Smooth muscle cell (in vitro differentiated cells): ENCODE measurements around a stretch of chr6.

DNA sequence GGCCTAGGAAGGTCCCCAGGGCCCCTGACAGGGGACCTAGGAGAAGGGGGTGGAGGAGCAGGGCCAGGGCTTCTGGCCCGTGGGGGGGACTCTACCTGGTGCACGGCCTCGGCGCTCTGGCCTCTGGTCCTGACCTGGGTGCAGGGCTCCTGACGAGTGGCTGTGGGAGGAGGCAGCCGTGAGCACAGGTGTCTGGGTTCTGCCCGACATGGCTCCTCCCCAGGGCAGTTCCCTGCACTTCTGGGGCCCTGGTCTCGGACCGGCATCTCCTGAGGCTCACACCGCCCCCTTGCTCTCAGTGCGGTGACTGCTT lies 20.0 kb downstream of the FRMD1 start:
- RAMPAGE, long total RNA: no peak

DNA sequence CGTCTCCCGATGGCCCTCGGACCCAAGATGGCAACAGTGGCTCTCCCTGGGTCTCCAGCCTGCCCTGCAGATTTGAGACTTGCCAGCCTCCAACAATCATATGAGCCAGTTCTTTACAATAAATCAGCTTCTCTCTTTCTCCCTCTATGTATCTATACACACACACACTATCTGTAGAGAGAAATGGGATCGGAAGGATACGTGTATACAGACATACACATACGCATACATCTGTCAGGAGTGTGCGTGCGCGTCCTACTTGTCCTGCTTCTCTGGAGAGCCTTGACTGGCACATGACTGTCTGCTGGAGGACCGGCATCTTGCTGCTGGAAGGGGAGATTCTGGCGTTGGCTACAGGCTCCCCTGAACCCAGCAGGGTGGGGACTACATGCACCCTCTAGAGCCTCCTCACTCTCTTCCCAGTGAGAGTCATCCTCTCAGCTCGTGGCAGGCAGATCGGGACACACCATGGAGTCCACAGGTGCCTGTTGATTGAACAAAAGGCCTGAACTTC lies 8.4 kb downstream of the FRMD1 start:
- RAMPAGE, long total RNA: no peak

DNA sequence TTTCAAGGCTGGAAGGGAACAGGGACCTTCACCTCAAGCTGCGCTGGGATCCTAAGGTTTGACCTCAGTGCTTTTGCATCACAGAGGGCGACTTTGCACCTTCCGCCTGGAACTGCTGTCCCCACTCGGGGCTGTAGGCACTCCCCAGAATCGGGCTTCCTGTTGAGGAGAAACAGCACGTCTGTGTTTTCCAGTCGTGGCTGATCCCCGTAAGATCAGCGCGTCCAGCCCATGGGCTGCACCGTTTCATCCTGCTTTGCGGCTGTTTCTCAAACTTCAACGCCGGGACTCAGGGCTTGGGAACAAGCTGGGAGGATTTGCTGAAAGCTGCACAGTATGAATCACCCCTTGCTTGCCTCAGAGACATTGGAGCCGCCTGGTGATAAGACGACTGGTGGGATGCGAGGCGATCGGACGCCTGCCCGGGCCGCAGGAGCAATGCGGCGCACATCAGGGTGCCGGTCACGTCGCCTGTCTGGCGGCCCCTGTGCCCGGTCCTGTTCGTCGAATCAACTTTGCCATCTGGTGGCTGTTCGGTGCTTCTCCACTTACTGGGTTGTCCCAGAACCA lies 53.6 kb upstream of the FRMD1 start:
- RAMPAGE, long total RNA: no peak

- RAMPAGE, long total RNA: no peak
Measured at GRCh38 chr6:168208952-168209592, 110.5 kb downstream of the DACT2 start.

DNA sequence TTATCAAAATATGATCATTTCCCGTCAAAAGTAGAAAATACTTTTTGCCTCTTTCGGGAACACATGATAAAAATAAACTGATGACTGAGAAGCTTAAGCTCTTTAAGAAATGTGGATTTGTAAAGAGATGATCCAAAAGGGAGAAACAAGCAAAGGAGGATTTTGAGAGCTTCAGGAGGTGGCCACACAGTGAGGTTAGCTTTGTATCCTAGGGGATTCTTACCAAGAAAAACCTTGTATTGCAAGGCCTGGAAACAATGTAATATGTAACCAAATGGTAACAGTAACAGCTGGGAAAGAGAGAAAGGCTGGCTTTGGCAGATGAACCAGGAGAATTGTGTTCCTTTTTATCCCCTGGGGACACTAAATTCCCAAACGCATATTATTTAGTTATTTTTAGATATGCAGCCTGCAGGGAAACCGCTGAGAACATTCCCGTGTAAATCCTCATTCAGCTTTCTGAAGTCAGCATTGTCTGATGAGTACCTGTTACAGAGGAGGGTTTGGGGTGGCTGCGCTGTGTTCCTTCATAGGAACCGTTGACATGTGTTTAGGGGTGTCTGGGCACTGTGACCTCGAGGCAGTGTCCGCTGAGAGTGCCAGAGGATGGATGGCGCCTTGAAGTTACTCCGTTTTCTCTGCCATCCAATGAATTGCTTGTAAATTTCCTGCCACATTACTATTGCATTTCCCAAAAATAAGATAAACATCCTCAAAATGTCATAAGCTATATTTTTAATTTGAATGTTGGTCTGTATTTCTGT lies 101.3 kb downstream of the SMOC2 start:
- RAMPAGE, long total RNA: no peak

DNA sequence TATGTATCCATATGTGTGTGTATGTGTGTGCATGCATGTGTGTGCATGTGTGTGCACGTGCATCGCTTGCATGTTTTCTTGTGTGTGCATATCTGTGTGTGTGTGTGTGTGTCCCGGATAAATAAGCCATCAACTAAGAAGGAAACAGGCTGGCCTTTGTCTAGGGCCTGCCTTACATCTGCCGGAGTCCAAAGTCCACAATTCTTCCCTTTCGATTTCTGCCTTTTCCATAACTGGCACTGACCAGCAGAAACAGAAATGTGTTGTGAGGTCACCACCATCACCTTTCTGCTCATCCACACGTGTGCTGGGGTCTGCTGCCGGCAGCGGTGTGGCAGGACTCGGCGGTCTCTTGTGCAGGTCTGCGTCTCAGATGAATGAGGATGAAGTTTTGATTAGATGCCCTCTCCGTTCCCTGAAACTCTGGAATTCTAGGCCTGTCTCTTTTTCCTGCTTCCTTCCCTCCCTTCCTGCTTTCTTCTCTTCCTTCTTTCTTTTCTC lies 358.0 kb downstream of the THBS2 start:
- RAMPAGE, long total RNA: no peak

DNA sequence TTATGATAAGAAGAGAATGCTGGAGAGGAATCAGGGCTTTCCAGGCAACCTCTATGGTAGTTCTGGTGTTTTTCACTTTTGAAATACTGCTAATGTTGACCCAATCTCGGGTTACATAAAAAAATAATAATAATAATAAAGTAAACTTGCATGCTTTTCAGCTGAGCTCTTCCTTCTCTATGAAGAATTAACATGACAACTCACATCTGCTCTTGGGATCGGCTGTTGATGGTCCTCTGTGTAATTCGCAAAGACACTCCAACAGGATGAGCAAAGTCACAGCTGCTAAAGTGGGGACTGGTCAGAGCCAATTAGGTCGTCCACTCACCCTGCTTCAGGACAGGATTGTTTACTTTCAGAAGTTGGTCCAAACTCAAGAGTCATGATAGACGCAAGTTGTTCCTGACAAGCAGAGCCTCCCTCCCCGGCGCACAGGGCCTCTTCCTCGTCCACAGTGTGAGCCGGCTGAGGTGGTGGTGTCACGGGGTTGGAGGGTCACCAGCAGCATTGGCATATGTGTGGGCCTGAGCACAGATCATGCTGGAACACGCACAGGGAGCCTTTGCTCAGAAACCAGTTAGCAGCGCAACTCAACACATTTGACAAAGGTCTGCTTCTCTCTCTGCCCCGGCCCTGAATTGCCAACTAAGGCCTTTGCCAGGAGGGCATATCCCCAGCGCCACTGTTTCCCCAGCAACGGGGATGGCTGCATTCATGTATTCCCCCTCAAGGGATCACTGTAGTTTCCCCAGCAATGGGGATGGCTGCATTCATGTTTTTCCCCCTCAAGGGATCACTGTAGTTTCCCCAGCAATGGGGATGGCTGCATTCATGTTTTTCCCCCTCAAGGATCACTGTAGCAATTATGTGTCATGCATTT lies 111.9 kb downstream of the THBS2 start:
- RAMPAGE, long total RNA: no peak

GRCh38 chr6:169231827-169232347 lies 21.8 kb downstream of the THBS2 start:
- RAMPAGE, long total RNA: no peak

GRCh38 chr6:169312308-169312577 lies 58.6 kb upstream of the THBS2 start:
- RAMPAGE, long total RNA: no peak

DNA sequence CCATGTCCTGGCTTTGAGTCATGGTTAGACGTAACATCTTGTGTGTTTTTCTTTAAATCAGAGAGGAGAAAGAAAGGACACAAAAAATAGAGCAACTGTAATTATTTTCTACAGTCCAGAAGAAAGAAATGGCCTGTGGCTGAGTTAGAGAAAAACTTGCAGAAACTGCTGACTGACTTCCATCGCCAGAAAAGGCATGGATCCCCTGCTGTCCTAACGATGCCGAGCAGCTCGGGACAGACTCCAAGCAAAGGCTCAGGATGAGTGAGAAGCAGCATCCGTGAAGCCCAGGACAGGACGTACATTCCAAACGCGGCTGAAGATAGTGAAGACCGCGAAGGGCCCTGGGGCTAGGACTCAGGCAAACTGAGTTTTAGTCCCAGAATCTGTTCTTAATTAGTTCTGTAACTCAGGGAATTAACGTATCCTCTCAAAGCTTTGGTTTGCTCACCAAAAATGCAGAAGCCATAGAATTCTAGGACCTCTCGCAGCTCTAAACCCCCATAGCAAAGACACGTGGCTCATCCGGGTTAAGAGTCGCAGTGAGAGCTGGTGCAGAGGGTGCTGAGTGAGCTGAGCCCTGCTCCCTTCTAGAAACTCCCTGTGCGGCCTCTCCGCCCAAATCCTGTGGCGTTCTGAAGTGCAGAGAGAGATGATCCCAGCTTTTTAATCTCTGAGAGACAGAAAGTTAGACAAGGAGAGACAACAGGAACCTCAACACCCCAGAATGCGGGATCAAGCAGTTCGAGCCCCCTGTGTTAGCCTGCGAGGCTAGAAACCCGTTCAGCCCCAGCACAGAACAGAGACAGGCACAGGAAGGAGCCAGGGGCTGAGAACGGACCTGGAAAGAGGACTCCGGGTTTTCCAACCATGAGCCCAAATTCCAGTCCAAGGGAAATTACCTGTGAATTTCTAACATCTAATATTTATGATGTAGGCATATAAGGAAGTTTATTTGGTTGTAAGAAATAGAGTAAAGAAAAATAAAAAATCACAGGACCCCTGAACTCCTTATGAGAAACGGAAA lies 133.0 kb upstream of the THBS2 start:
- RAMPAGE, long total RNA: no peak

GRCh38 chr6:169709834-169710610 lies 8.1 kb downstream of the C6orf120 start:
- RAMPAGE, long total RNA: no peak

DNA sequence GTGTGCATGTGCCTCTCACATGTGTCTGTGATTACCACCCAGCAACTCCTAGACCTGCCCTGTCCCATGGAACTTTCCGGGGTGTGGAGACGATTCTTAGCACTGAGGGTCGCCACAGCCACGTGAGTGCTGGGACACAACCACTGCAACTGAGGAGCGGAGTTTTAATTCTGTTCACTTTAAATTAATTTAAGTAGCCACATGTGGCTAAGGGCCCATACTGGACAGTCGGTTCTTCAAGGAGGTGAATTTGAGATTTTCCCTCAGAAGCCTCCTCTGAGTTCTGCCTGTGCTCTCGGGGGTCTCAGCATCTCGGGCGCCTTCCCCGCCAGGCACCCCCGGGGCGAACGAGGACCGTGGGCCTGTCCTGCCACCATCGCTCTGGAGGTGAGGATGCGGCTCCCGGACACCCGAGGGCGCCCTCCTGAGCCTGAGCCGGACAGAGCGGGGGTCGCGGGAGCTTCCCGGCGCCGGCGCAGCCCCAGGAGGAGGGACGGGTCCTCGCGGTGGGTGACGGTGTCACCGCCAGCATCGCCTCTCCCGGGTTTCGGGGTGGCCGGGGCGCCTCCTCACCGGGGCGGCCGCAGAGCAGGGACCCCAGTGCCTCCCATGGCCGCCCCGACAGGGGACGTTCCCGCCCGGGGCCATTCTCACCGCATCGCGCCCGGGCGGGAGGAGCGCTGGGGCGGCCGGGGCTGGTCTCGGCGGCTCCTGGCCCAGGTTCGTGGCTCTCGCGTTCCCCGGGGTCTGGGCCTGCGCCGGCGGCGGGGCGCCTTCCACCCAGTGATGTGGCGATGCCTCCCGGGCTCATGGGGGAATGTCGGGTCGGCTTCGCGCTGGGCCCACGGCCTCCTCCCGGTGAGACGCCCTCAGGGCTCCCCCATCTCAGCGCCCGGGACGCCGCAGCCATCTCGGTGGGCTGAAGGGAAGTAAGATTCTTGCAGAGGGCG lies 210.4 kb downstream of the ERMARD start:
- RAMPAGE, long total RNA: no peak

GRCh38 chr6:170085769-170086218 lies 205.1 kb downstream of the DLL1 start:
- RAMPAGE, long total RNA: no peak

- RAMPAGE, long total RNA: no peak
Measured at GRCh38 chr6:170283072-170283999, 7.5 kb downstream of the DLL1 start.

- RAMPAGE, long total RNA: no peak
Measured at GRCh38 chr6:170288794-170289505, 1.9 kb downstream of the DLL1 start.

DNA sequence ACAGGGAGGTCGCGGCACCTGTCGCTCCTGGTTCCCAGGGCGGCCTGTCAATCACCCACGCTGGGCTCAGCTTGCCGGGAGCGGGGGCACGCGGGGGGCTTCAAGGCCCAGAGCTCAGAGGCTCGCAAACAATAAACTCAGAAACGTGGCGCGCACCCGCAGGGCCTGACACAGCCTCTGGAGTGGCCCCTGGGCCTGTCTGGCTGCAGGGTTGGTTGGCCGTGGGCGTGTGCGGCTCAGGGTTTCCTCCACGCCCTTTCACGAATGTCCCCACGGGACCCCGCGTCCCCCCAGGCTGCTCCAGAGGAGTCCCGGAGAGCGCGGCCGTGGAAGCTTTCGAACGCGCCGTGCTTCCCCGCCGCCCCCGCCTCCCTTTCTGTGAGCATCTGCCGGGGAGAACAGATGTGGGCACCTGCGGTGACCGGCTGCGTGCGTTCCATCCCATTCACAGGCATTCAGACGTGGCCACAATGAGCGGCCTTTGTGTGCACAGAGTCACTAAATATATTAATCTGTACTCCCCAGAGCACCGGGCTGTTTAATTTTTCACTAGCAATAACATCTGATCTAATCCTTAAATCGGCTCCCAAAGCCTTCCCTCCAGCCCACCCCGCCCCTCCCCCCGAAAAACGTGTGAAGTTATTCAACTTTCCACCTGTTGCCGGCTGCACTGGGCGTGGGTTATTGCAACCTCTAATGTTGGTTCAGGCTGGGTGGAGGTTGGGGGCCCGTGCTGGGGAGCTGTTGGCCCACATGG lies 6.3 kb upstream of the DLL1 start:
- RAMPAGE, long total RNA: no peak

- RAMPAGE, long total RNA: no peak
Measured at GRCh38 chr6:170348043-170348450, 41.5 kb downstream of the FAM120B start.

DNA sequence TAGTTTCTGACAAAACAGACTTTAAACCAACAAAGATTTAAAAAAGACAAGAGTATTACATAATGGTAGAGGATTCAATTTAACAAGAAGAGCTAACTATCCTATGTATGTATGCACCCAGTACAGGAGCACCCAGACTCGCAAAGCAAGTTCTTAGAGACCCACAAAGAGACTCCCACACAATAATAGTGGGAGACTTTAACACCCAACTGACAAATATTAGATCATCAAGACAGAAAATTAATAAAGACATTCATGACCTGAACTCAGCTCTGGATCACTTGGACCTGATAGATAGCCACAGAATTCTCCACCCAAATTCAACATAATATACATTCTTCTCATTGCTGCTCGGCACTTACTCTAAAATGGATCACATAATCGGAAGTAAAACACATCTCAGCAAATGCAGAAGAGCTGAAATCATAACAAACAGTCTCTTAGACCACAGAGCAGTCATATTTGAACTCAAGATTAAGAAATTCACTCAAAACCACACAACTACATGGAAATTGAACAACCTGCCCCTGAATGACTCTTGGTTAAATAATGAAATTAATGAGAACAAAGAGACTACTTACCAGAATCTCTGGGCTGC lies 45.7 kb downstream of the FAM120B start:
- RAMPAGE, long total RNA: no peak

DNA sequence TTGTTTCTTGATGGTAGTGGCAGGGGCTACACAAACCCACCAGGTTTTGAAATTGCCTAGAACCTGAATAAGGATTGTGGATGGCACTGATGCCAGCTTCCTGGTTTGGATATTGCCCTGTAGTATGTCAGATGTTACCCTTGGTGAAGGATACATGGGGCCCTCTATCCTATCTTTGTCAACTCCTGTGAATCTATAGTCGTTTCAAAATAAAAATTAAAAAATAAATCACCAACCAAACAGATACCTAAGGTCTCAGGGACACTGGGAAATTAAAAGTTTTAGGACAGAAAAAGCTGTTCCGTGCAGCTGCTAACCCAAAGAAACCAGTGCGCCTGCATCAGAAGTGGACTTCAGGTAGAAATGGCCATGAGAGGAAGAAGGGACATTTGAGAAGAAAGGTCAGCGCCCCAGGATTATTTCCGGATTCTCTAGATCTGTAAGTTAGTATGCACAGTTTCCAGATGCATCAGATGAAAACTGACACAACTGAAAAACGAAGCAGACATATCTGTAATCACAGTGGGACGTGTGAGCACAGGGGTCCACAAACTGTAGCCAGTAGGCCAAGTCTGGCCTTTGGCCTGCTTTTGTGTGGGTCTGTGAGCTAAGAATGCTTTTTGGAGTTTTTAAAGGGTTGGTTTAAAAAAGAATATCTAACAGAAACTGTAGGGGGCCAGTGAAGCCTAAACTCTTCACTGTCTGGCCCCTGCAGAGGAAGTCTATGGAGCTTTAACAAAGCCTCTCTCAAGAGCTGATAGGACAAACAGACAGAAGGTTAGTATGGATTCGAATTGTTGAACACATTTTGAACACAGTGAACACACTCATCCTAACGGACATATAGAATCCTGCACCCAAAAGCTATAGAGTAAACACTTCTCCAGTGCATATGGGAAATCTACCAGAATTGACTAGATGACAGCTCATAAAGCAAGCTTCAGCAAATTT lies 77.9 kb downstream of the FAM120B start:
- RAMPAGE, long total RNA: no peak

GRCh38 chr6:170421136-170421921 lies 114.8 kb downstream of the FAM120B start:
- RAMPAGE, long total RNA: no peak